Daoy (cell line): ENCODE data around the genes TEX10, SMC2, OR13C2 and OR13D1.

- RAMPAGE, long total RNA, result no peak
These were observed 94.7 kb downstream of the ERP44 start for GRCh38 chr9:100003938-100004591.

DNA sequence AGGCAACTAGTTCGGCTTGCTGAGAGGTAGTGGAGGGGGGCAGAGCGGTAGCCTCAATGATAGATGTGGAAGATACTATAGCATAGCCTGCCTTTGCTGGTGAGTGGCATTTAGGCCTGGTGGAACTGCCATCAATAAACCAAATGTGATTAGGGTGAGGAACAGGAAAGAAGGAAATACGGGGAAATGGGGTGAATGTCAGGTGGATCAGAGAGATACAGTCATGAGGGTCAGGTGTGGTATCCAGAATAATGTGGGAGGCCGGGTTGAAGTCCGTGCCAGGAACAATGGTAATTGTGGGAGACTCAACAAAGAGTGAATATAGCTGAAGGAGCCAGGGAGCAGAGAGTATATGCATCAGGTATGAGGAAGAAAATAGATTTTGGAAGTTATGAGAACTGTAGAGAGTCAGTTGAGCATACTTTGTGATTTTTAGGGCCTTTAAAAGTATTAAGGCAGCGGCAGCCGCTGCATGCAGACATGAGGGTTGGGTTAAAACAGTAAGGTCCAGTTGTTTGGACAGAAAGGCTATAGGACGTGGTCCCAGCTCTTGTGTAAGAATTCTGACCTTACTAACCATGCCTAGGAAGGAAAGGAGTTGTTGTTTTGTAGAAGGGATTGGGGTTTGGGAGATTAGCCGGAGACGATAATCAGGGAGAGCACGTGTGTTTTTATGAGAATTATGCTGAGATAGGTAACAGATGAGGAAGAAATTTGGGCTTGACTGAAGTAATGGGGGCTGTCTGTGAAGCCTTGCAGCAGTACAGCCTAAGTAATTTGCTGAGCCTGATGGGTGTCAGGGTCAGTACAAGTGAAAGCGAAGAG lies 43.5 kb downstream of the INVS start:
- RAMPAGE, long total RNA, result no peak

- RAMPAGE, long total RNA, result start-site peak on the minus strand at chr9:100352897-100352928, 19 and 63 reads in 2 replicates
These were observed at the start of gene TEX10 for GRCh38 chr9:100352743-100353225. Gene TEX10, minus strand, starts transcription at chr9:100352942.

GRCh38 chr9:100425623-100426234 lies 1.2 kb upstream of the MSANTD3 start:
- RAMPAGE, long total RNA, result no peak

DNA sequence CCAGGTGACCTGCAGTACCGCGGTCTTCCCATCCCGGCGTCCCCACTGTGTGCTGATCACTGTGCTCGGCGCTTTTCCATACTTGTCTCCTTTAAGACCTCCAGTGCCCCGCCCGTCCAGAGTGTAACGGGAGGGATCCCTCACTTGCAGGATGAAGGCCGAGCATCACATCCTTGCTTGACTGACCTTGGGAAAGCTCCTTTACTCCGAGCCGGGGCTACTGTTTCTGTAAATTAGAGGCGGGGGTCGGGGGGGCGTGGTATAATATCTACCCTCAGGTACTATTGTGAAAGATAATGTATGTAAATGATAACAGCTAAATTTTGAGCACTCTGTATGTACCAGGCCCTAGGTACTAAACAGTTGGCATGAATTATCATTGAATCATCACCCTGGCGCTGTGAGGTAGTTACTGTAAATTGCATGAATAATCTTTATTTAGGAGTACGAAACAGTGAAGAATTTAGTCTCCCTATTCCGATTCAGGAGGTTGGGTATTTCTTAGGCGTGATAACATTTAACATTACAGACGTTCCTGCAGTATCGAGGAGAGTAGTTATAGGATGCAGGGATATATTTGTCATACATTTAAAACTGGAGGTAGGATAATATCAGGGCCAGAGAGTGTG lies 871 bp downstream of the MSANTD3 start:
- RAMPAGE, long total RNA, result no peak

GRCh38 chr9:100446125-100446379 lies 19.1 kb downstream of the MSANTD3 start:
- RAMPAGE, long total RNA, result no peak

- RAMPAGE, long total RNA, result no peak
These were observed 20.6 kb downstream of the CAVIN4 start for GRCh38 chr9:100598360-100599095.

DNA sequence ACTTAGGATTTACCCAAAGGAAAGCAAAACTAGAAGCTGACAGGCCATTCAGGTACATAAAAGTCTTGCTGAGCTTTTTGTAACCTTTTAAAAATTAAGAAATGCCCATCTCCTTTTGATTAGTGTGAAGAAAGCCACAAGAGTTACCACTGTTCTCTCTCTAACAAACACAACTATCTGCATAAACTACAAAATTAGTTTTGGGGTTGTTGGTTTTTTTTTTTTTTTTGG lies 12.5 kb downstream of the BAAT start:
- RAMPAGE, long total RNA, result no peak

DNA sequence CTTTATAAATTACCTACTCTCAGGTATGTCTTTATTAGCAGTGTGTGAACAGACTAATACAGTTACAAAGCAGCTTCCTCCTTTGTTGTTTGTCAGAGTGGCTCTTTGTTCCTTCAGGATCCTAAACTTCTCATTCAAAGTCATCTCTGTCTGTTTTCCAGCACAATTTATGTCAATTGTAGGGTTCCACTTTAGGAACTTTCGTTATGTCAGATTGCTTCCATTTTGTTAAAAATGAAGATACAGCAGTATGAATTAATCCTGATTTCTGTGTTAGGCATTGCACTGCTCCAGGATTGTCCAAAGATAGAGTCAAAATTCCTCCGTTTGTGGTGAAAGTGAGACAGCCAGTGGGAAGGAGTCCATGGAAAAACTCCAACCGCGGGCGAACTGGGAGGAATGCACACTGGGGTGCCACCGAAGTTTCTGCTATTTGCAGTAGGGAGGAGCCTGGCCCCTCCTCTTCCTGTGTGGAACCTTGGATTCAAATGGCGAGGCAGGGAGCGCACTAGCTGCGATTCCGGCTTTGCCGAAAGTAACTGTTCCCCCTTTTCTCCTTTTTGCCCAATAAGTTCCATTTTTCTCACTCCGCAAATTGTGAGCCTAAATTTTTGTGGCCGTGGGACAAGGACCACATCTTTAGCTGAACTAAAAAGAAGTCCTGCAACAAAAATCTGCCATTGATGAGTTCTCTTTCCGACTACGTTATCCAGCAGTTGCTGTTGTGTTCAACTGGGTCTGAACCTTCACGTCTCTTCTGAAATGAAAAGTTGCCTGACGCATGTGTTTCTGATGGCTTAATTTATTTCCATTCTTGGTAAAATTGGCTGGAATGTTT lies 9.3 kb downstream of the BAAT start:
- RAMPAGE, long total RNA, result no peak

DNA sequence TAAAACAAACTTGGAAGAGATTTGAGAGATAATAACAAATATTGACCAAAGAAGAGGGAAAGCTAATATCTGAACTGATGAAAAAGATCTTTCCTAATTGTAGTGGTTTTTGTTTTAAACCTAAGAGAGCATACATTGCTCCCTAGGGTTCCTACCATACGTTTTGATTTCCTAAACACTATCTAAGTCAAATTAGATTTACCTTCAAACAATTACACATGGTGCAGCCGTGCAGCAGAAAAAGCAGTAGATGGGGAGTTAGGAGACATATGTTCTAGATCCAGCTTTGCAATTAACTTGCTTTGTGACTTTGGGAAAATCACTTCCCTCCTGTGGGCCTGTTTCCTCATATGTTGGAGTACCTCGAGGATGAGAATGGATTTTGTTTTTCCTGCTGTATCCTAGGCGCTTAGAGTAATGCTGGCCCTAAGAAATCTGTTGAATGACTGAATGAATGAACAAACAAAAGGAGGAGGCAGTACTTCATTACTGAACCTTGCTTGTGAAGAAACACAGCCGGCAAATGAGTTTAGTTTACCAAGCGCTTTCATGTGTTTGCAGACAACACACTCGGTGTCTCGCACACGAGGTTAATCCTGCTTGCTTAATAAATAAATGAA lies 673 bp downstream of the MRPL50 start:
- RAMPAGE, long total RNA, result no peak

DNA sequence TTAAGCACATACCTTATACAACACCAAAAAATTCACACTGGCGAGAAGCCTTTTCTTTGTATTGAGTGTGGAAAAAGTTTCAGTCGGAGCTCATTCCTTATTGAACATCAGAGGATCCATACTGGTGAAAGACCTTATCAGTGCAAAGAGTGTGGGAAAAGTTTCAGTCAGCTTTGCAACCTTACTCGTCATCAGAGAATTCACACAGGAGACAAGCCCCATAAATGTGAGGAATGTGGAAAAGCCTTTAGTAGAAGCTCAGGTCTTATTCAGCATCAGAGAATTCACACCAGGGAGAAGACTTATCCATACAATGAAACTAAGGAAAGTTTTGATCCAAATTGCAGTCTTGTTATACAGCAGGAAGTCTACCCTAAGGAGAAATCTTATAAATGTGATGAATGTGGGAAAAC lies 10.1 kb downstream of the ZNF189 start:
- RAMPAGE, long total RNA, result no peak

DNA sequence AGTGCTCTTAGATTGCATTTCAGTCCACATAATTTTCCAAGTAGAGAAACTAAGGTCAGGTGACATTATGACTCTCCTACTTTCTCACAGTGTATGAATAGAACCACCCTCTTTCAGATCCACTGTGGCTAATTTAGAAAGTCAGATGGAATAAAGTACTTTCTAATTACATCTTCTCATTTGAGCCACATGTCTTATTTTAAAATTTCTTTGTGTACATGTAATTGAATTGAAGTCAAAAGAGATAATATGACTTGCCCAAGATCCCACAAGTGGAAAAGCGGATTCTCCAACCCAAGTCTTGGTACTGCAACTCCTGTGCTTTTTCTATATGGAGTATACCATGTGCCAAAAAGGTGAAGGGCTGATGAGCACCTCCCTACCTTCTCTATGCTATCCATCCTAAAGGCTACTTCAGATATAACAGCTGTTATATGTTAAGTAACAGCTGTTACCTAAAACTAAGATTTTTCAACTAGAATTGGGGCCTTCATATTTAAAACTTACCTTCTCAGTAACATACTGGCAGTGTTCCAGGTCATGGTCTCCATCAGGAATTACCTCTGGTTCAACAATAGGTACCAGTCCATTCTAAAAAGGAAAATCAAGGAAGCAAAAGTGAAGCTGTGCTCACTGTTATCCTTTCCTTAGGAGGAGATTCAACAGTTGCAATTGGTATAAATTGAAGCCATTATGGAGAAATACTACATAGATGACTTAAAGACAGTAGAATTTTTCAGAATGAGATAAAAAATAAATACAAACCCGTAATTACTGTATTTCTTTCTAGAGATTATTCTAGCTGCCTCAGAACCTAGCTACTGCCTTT lies 9.3 kb downstream of the ALDOB start:
- RAMPAGE, long total RNA, result no peak

- RAMPAGE, long total RNA, result no peak
These were observed 542 bp downstream of the ALDOB start for GRCh38 chr9:101435006-101435458.

DNA sequence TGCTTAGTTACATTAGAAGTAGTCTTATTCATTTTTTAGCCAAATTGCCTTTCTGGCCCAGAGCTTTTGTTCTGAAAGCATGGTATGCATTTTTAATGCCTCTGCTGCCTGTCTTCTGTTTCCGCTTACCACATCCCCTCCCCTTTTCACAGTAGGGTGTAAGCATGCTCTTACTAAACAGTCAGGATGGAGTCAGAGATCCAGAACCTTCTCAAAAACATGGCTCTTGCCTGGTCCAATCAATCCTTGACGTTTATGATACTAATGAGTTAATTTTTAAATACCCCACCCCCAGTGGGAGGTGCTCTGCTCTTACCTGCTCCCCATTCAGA lies 22.4 kb downstream of the PPP3R2 start:
- RAMPAGE, long total RNA, result no peak

DNA sequence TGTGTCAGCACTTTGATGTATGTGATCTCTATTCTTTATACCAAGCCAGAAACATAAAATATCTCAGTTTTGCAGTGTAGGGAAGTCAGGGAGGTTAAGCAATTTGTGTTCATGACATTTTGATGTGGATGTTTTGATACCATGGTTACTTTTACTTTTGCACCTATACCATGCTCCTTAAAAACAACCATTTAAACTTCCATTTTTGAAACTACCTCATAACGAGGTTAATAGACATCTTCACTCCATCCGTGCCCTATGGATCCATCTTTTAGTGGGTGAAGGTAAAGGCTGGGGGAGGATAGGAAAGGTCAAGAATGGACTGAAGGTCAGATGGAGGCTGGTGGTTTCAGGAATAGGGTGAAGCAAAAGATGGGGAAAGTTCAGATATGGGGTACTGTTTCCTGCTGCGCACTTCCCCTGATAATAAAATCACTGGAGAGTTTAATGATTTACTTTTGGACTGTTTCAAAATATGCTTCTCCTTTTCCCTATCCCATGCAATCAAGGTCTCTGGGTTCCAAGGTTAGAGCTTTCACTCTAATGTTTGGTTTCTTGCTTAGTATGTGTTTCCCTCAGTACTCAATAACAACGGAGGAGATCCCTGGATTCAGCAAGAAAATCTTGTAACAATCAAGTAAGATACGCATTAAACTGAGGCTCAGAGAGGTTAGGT lies 10.7 kb upstream of the PPP3R2 start:
- RAMPAGE, long total RNA, result no peak

DNA sequence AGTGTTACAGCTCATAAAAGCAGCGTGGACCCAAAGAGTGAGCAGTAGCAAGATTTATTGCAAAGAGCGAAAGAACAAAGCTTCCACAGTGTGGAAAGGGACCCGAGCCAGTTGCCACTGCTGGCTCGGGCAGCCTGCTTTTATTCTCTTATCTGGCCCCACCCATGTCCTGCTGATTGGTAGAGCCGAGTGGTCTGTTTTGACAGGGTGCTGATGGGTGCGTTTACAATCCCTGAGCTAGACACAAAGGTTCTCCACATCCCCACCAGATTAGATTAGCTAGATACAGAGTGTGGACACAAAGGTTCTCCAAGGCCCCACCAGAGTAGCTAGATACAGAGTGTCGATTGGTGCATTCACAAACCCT lies 15.0 kb downstream of the GRIN3A start:
- RAMPAGE, long total RNA, result no peak

- RAMPAGE, long total RNA, result no peak
These were observed 194.0 kb downstream of the CYLC2 start for GRCh38 chr9:103189185-103189404.

GRCh38 chr9:104094200-104094863 lies at the start of gene SMC2:
Gene SMC2, plus strand, starts transcription at chr9:104094309.
- RAMPAGE, long total RNA, result no peak

DNA sequence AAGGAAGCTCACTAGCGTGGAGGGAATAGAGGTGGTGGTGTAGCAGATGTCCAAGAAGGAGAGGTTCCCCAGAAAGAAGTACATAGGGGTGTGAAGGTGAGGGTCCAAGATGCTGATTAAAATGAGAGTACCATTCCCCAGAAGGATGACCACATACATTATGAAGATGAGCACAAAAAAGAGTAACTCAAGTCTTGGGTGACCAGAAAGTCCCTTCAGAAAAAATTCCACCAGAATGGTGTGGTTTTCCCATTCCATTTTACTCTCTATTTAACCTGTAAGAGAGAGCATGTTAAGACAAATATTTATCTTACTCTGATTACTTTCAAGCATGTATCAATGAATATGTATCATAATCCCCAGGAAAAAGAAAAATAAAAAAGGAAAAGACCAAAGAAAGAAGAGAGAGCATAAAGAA lies at the start of gene OR13C2:
Gene OR13C2, minus strand, starts transcription at position 258 of the 418 bp plus-strand sequence.
- RAMPAGE, long total RNA, result no peak

GRCh38 chr9:104694317-104694784 lies at the start of gene OR13D1:
Gene OR13D1, plus strand, starts transcription at chr9:104694518.
- RAMPAGE, long total RNA, result no peak